SK-N-DZ (cell line): ENCODE measurements around the gene PMAIP1.

RAMPAGE:
- cytosol, long total RNA: no peak
- nucleus, long total RNA: no peak
Measured at GRCh38 chr18:58176901-58177574, 133.0 kb downstream of the NEDD4L start.

GRCh38 chr18:58223567-58224729, 179.9 kb downstream of the NEDD4L start:
RAMPAGE:
- cytosol, long total RNA: no peak
- nucleus, long total RNA: no peak

RAMPAGE:
- cytosol, long total RNA: no peak
- nucleus, long total RNA: no peak
Measured at GRCh38 chr18:58241721-58242508, 197.9 kb downstream of the NEDD4L start.

GRCh38 chr18:58255811-58256765, 212.1 kb downstream of the NEDD4L start:
RAMPAGE:
- cytosol, long total RNA: no peak
- nucleus, long total RNA: no peak

DNA sequence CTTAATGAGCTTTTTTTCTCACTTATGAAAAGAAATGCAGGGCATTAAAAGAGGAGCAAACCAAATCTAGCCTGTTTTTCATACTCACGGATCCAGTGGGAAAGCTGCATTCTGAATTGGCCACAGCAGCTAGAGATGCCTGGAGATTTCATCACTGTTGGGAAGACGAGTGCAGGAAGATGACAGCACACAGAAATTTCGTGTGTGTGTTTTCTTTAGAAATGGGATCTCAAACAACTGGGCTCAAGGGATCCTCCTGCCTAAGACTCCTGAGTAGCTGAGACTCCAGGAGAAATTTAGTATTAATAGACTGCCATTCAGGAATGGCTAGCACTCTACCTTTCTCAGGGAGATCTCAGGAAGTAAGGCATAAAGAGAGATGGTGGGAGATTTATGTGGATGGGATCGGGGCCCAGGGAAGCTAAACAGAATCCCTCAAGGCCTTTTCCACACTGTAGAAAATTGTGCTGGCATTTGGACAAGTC, 181.3 kb downstream of the ALPK2 start:
RAMPAGE:
- cytosol, long total RNA: no peak
- nucleus, long total RNA: no peak

GRCh38 chr18:58577351-58577748, 51.5 kb downstream of the ALPK2 start:
RAMPAGE:
- cytosol, long total RNA: no peak
- nucleus, long total RNA: no peak

RAMPAGE:
- cytosol, long total RNA: no peak
- nucleus, long total RNA: no peak
Measured at GRCh38 chr18:58625609-58626454, 3.1 kb downstream of the ALPK2 start.

GRCh38 chr18:58709007-58709932, 38.0 kb downstream of the MALT1 start:
RAMPAGE:
- cytosol, long total RNA: no peak
- nucleus, long total RNA: no peak

RAMPAGE:
- cytosol, long total RNA: no peak
- nucleus, long total RNA: no peak
Measured at GRCh38 chr18:58847160-58848524, 17.0 kb upstream of the ZNF532 start.

DNA sequence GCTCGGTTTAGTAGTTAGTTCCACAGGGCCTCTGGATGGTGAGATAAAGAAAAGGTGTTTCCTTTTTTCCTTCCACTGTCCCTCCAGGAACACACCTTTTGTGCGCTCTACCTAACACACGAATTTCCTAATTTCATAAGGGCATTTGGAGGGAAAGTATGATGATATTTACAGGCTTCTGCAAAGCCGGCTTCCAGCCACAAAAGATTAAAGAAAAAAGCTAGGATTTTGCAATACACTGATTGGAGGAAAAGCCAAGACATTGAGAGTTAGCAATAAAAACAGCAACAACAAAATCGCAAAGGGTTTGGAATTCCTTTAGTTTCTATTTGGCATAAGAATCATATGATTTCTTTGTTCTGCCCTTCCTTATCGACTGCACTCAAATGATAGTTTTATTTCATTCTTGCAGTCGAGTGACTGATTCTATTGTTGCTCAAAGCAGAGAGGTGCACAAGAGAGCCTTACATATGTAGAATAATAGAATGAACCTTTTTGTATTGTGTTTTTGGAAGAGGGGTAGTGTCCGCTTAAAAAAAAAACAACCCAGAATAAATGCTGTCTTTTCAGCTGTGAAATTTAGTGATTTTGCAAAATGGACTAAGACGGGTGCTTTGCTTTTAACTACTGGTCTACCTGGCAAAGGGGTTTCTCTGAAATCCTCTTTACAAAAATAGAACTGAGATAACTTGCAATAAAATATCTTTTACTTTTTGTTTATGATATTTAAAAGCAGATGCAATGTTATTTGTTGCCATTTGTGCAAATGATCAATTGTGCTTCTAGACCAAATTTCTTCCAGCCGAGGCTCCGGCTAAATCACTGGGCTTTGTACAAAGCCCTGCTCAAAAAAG, 3.8 kb upstream of the ZNF532 start:
RAMPAGE:
- cytosol, long total RNA: no peak
- nucleus, long total RNA: no peak

DNA sequence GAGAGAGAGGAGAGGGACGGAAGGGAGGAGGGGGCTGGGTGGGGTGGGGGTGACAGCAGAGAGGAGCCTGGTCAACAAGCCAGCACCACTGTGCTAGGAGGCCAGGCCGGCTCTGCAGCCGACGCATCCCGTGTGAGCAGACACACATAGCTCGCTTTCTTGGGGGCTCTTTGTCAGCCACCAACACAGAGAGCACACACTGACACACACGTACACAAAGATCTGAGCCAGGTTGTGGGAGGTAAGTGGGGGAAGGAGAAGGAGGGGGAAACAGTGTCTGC, 448 bp upstream of the ZNF532 start:
RAMPAGE:
- cytosol, long total RNA: no peak
- nucleus, long total RNA: no peak

DNA sequence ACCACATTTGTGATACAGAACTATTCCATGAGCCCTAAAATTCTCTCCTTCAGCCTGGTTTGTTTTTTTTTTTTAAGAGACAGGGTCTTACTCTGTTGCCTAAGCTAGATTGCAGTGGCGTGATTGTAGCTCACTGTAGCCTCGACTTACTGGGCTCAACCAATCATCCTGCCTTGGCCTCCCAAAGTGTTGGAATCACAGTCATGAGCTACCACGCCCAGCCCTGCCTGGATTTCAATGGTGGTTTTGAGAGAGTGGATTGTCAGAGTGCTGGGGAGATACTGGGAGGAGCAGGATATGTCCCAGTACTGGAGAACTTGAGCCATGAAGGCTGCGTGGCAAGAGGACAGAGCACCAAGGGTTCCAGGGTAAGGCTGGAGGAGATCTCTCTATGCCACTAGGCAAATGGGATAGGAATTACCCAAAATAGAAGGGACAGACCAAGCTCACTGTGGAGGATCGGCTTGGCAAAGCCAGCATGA, 46.2 kb downstream of the ZNF532 start:
RAMPAGE:
- cytosol, long total RNA: no peak
- nucleus, long total RNA: no peak

GRCh38 chr18:58953412-58954057, 88.9 kb downstream of the ZNF532 start:
RAMPAGE:
- cytosol, long total RNA: no peak
- nucleus, long total RNA: no peak

DNA sequence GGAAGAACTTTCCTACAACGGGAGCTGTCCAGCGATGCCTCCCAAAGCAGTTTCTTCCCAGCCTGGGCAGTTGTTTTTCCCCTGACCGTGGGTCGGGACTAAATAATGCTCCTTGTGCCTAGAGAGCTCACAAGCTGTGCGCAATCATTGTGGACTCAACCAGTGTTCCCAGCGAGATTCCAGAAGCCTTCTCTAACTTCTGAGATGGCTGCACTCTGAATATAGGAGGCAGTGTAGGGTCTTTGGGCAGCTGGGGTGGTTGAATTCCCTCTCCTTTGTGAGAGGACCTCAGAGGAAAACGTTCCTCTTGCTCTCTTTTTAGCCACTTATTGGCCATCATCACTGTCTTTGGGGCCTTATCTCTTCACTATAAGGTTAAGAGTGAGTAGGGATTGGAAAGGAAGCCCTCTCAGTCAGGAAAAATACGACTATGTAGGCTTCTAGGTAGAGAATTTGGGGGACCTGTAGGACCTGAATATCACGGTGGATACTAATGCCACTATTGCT, 828 bp downstream of the SEC11C start:
RAMPAGE:
- cytosol, long total RNA: no peak
- nucleus, long total RNA: no peak

RAMPAGE:
- cytosol, long total RNA: no peak
- nucleus, long total RNA: no peak
Measured at GRCh38 chr18:59269043-59269531, 4.2 kb downstream of the RAX start.

DNA sequence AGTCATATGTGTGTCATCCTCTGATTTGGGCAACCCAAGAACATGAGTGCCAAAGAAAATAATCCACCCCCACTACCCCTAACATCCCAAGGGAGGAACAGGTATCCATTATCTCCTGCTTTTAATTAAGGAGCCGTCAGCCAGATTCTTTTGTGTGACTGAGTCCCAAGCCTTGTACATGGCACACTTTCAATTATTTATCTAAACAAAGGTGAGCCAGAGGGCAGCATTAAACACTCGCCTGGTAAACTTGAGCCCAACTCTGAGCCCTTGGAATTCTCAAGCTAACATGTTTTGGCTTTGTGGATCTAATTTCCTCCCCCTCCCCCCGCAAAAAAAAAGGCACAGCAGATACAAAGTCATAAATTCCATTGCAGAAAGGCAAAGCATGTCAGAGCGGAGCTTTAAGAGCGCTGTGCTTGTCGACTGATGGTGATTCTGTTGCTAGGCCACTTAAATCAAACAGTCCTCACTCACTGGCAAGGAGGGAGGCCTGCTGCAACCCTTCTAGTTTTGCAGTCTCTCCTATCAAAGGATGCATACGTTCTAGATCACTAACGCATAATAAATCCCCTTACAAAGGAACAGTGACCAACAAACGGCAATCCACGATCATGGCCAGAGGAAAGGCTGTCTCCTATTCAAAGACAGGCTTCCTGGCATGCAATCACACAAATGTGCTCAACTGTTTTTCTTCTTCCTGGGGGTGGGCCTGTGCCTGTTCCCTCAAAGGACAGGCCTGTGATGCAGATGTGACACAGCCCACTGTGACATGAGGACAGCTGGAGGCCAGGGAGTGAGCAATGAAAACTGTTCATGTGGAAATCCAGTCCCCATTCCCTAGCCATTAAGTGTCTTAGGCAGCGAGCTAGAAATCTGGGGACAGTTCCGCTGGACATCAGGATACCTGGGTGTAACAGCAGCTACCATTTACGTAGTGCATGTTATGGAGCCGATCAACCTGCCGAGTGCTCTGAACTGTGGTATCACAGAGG, 143.6 kb upstream of the LMAN1 start:
RAMPAGE:
- cytosol, long total RNA: no peak
- nucleus, long total RNA: no peak

RAMPAGE:
- cytosol, long total RNA: start-site peak on the plus strand at chr18:59899959-59900158, 825 and 1,372 reads in 2 replicates
- nucleus, long total RNA: no peak
Measured at GRCh38 chr18:59899194-59900110, at the start of gene PMAIP1. TSS of gene PMAIP1 (plus strand) at chr18:59899996.

RAMPAGE:
- cytosol, long total RNA: no peak
- nucleus, long total RNA: no peak
Measured at GRCh38 chr18:61869864-61871131, 22.5 kb downstream of the RNF152 start.

GRCh38 chr18:61887738-61888320, 5.0 kb downstream of the RNF152 start:
RAMPAGE:
- cytosol, long total RNA: no peak
- nucleus, long total RNA: no peak

DNA sequence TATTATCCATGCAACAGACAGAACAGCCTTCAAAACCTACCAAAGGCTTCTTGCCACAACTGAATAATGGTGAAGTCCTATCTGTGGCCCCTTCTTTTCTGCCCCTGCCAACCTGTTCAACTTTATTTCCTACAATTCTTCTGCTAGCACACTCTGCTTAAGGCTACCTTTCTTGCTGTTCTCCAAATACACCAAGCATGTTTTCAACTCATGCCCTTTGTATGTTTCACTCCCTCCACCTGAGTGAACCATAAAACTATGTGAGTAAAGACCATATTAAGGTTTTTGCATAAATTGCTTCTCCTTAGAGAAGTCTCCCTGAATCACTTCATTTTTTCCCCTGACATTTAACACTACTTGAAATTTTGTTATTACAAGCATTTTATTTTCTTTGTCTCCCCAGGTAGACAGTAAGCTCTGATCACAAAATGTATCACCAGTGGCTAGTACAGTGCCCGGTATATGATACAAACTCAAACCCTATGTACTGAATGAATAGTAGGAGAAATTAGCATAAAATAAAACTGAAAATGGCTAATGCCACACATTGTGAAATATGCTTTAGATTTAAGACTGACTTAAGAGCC, 107.8 kb downstream of the PIGN start:
RAMPAGE:
- cytosol, long total RNA: no peak
- nucleus, long total RNA: no peak